NALM6 (cell line): ENCODE results near the gene FAM136A.

- PRO-cap: no peak
Measured at GRCh38 chr2:69810812-69811537, 18.5 kb upstream of the GMCL1 start.

- PRO-cap: unidirectional peak, minus-strand start at chr2:69830478
Measured at GRCh38 chr2:69830361-69830830, 936 bp downstream of the GMCL1 start.

- PRO-cap: no peak
Measured at GRCh38 chr2:69902203-69902910, 8.6 kb downstream of the SNRNP27 start.

DNA sequence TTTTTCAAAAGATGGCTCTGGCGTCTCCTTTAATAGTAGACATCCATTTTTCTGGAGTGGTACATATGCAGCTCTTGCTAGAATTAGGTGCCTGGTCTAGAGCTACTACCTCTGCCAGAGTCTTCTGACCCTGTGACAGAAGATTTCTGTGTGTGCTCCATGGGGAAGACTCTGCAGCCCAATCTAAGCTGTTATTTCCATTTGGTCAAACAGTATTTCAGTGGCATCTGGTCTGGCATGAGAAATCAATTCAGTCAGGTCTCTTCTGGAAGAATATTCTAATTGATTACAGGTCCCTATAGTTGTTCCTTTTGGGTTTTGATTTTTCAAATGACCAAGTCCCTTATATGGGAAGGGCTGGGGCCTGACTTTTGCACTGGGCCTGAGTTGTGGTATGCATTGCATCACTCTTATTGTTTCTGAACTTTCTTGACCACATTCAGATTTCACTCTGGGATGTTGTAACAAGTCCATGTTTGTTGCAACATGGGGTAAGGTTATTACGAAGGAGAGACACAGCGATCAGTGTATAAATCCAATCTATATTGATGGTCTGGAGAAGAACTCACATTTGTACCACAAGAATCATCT, 12.1 kb downstream of the MXD1 start:
- PRO-cap: no peak

DNA sequence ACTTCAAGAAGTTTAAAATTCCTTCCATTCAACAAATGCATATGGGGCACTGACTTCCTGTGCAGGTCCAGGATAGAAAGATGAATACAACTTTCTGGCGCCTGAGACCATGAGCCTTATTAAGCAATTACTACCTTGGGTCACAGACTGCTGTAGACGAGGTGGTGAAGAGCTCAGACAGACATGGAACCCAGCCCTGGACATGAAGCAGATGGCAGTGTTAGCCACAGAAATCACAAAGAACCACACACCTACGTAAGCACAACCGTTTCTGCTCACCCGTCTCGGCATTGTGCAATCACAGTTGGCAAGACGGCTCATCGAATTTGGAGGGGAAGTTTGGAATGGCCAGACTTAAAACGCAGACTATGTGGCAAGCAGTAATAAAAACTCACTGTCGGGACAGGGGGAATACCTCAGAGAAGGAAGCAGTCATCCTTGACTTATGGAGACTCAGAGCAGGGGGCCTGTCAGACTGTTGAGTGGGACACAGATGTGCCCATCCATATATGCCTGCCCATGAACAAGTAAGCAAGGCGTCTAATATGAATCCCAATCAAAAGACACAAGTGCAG, 24.3 kb upstream of the ASPRV1 start:
- PRO-cap: no peak

DNA sequence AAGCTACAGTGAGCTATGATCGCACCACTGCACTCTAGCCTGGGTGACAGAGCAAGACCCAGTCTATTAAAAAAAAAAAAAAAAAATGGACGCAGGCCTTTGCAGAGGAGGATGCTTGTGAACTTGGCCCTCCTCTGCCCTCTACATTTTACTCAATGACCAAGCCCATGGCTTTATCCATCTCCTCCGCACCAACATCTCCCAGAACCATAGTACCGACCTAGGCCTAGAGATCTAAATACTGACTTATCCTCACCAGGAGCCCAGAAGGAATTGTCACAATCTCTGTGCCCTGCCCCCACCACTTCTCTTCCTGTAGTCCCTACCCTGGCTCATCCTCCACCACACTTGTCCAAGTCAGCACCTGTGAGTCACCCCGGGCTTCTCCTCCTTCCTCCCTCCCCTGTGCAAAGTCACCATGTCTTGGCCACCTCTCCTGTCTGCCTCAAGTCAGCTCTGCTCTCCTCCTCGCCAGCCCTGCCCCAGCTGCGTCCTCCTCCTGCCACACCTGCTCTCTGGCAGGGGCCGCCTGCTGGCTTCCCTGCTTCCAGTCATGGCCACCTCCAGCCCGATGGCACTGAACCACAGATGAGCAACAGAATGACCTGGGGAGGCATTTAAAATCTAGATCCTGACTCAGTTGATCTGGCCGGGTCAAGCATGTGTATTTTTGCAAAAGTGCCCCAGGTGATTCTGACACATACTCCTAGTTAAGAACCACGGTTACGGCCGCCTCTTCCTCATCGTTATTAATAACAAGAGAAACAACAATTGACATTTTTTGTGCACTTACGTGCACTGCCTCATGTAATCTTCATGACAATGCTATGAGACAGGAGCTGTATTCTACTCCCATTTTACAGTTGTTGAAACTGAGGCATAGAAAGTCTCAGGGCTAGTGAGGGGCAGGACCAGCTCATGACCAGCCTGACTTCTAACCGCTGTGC, 36.0 kb upstream of the ASPRV1 start:
- PRO-cap: no peak

DNA sequence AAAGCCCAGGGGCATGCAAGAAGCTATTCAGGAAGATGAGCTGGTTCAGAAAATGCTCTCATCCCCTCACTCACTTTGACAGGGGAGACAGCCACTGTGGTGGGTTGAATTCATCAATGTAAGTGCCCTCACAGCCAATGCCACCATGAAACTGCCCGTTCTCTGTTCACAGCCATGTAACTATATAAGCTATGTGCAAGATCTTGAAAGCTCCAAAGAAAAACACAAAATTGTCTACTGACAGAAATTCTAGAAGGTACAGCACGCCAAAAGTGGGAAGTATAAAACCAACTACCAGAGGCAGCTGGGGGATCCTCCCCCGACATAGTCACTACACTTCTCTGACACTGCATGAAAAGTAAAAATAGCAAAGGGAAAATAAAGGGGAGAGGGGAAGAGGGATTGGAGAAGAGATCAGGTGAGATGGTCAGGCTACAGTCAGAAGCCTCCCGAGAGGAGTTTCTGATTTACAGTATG, 39.9 kb upstream of the PCBP1 start:
- PRO-cap: no peak

DNA sequence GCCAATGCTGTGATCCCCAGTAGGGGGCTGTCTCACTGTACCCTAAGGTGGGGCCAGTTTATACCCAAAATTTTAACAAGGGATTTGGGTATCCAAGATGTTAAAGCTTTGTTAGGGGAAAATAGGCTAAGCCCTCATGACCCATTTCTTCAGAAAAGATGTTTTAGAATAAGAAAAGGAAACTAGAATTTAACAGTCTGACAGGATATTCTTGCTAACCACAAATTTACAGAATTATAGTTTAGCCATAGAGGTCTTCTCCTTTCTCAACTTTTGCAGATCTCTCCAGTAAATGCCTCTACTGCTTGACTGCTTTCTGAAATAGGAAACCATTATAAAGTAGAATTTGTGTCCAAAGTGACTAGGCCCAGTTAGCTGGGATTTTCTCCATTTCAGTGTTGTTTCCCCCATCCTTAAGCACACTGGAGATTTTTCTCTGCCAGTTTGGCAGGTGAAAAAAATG, 16.5 kb downstream of the PCBP1 start:
- PRO-cap: no peak

GRCh38 chr2:70160855-70161447, 29.9 kb downstream of the C2orf42 start:
- PRO-cap: no peak

DNA sequence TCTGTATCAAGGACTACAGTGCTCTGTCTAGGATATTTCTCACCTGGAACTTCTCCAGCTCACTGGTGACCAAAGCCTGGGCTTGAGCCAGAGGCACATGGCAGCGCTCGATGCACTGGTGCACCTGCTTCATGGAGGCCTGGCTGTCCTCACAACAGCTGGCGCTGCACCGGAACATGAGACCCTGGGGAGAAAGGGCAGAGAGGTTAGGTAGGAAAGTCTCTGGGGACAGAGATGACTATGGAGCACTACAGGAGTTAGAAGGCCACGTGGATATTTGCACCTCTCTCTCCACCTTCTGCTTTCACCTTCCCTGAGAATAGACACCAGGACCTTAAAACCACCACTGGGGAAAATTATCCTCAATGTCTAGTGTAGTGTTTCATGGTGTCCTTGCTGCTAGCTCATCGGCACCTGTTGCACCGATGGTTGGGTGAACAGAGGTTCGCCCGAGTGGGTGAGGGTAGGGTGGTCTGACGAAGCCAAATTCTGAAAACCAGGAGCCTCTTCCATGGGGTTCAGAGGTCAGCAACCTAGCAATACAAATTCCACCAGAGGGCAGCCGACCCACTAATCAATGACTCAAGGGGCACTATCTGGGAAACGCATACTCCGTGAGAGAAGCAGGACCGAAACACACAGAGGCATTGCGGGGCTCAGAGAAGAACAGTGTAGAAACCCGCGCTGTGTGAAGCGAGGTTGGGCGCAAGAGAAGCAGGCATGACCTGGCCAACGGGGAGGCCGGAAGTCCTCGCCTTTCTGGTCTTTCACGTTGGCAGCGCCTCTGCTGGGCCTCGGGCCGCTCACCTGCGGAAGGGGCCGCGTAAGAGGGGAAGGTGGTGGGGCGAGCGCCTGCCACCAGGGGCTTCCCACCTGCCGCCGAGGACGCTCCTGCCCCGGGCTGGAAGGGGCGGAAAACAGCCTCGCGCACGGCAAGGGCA, 800 bp downstream of the FAM136A start:
- PRO-cap: unidirectional peak, plus-strand start at position 608 of the sequence

- PRO-cap: bidirectional peak, plus-strand start at chr2:70301836, minus-strand start at chr2:70302056
Measured at GRCh38 chr2:70301738-70302550, at the start of gene FAM136A. Gene FAM136A, minus strand, starts transcription at chr2:70302067.

GRCh38 chr2:70367683-70368316, 65.9 kb upstream of the FAM136A start:
- PRO-cap: no peak

DNA sequence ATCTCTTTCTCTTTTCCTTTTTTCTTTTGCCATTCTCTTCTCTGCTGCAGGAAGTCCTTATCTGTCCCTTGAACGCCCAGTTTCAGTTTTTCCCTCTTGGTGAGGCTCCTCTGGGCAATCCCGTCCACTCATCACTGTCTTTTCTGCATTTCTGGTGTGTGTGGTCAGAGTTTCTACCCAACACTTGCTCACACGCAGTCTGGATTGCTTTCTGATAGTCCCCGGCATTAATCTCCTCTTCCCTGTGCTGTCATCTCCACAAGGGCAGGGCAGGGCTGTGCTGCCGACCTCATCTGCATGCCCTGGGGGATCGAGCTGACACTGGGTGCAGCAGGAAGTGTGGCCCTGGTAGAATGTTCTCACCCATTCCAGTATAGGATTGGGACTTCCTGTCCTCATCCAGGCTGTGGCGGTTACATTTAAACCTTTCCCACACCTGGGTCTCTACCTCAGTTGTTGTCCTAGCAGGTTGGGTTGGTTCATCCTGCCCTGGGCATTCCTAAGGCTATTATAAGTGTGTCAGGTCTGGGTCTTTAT, 79.9 kb upstream of the FAM136A start:
- PRO-cap: no peak

DNA sequence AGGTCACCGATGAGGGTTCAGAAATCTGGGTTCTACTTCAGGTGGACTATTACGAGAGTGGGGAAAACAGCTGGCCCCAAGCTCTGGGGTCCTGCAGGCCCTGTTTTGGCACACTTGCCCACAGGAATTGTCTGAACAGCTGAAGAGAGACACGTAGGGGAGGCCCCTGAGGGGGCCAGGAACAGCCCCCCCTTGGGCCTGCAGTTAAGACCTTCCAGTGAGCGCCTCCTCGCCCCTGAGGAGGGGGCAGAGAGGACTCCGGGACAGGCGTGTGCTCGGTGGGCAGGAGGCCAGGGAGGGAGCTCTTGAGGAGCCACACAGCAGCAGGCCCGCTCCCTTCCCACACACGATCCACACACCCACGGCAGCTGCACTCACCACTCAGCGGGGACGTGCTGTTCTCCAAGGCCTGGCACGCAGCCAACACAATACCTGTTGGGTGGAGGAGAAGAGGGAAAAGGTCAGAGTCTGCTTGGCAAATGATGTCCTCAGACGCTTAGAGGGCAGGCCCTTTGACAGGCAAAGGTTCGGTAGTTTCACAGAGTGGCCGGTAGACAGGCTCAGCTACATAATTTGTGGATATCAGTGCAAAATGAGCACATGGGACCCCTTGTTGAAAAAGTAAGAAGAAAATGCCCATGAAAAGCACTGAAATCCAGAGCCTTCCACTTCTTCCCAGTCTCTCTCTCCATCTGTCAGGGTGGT, 39.0 kb downstream of the TGFA start:
- PRO-cap: no peak

DNA sequence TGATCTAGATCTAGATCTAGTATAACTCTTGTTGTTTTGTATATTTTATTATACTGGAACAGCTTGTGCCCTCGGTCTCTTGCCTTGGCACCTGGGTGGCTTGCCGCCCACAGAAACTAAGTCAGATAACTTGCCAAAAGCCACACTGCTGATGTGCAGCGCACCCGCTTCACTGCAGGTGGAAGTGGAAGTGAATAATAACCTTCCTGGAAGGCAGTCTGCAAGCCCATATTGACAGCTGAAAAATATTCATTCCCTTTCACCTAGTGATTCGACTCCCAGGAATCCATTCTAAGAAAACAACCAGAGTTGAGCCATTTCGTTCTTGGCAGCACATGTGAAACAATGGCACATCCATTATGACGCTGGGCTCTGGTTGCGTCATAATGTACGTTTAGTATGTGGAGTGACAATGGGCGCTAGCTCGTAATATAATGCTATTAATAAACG, 648 bp upstream of the ANKRD53 start:
- PRO-cap: no peak

- PRO-cap: no peak
Measured at GRCh38 chr2:71067171-71067784, 1.2 kb upstream of the NAGK start.

- PRO-cap: no peak
Measured at GRCh38 chr2:71224458-71224757, 2.5 kb downstream of the PAIP2B start.

- PRO-cap: unidirectional peak, minus-strand start at chr2:71277604
Measured at GRCh38 chr2:71277413-71278292, 50.8 kb upstream of the PAIP2B start.

GRCh38 chr2:71452568-71453139, 13.8 kb upstream of the DYSF start:
- PRO-cap: bidirectional peak, plus-strand start at chr2:71452804, minus-strand start at chr2:71452810

- PRO-cap: no peak
Measured at GRCh38 chr2:71742825-71743192, 276.3 kb downstream of the DYSF start.